Pulmonary lymph node (tissue), 1 donor: ENCODE results near the genes EPS8L1, GARIN5B, ISOC2 and ZNF579.

DNA sequence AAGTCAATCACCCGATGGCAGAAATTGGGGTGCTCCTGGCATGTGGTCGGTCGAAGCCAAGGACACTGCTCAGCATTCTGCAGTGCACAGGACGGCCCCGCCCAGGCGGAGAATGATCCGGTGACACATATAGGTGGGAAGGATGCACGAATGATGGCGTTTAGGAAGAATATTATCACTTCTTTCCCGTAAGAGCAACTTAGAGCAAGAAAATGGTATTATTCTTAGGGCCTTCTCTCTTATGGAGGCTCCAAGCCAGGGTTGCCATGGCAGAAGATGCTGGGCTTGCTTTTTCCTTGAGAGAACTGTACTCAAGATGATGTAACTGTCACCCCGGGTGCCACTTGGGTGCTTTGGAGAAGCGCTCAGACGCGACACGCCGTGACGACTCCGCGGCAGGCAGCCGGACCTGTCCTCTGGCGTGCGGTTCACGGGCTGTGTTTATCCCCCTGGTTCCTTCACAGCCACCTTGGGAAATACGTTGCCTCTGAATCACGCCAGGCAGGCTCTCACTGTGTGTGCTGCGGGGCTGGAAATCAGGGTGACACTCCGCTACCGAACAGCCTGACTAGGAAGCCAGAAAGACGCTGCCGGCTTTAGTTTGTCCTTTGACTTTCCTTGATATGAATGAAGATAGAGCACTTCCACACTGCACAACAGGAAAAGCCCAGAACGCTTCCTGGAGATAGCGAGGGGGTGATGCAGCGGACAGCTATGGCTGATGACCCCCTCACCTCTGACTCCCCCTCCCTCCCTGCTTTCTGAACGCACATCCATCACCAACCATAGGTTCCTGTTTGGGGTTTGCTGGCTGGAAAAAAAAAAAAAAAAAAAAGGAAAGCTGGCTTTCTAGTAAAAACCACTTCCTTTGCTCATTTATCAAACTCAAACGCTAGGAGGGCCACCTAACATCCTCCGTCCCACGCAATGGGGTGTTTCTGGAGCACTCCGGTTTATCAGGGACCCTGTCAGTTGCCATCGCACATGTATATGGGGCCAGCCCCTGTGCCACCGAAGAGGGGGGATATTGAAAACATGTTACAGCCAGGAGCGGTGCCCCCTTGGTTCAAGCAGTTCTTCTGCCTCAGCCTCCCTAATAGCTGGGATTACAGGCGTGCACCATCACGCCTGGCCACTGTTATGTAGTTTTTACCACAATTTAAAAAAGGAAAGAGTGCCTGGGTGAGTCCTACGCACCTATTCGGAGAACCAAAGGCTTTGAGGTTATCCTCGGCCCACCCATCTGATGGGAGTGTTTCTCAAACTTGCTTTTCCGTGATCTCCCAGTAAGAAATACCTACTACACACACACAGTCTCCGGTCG lies 3.7 kb upstream of the GP6 start:
- PRO-cap = no peak

DNA sequence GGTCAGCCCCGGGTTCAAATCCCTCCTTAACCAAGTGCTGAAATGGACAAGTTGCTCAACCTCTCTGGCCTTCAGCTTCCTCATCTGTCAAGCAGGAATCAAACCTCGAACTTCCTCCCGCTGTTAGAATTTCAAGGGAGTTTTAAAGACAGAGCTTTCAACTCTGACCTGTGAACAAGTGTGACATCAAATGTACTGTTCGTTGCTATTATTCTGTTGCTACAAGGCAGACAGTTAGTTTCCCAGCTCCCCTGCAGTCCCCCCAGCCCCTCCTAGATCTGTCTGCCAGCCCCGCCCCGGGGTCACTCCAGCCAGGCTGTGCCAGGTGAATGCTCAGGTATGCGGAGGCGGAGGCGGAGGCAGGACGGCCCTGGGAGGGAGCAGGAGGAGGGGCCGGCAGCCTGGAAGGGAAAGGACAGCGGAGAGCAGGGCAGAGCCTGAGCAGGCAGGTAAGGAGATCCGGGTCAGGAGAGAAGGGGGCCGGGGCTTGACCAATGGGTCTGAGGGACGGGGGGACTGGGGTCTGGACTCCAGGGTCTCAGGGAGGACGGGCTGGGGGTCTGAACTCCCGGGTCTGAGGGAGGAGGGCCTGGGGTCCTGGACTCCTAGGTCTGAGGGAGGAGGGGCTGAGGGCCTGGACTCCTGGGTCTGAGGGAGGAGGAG lies at the start of gene EPS8L1:
Gene EPS8L1, plus strand, starts transcription at position 399 of the 663 bp plus-strand sequence.
- PRO-cap = no peak

- PRO-cap = no peak
Measured at GRCh38 chr19:55086158-55086593, 10.5 kb downstream of the EPS8L1 start.

DNA sequence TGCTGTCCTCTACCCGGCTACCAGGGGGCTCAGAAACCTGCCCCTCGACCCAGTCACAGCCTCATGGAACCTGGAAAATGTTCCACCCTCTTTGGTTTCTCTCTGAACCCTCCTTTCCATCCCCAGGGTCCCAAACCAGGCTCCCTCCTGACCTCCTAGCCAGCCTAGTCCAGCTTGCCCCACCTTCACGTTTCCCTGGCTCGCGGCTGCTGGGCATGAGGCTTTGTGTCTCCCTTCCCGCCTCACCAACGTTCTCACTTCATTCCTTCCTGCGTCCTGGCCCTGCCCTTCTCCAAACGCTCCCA lies 12.2 kb downstream of the EPS8L1 start:
- PRO-cap = no peak

DNA sequence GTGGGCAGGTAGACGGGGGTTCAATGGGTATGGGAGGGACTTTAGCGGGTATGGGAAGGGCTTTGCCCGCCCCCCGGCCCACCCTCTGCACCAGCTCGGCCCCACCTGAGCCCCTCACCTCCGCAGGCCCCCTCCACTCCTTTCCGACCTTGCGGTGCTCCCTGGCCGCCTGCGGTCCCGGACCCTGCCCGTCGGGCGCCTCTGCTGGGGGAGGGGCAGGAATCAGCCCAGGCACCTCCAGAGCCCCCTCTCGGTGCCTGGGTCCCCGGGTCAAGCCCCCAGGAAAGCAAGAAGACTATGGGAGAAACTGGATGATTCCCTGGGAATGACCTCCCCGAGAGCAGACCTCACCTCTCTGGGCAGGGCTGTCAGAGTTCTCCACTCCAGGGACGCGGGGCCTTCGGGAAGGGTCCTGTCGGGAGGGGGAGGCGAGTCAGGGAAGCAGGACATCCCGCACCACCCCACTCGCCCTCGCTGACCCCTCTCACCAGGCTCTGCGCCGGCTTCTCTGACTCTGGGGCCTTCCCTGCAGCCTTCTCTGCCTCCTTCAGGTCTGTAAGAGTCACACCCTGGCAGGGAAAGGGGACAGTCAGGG lies 17.1 kb downstream of the EPS8L1 start:
- PRO-cap = no peak

DNA sequence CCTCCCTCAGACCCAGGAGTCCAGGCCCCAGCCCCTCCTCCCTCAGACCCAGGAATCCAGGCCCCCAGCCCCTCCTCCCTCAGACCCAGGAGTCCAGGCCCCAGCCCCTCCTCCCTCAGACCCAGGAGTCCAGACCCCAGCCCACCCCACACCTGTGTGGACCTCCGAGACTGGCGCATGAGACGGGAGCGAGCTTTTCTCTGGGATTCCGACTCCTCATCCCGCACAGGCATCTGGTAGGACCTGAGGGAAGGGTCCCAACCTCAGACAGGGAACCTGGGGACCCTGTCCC lies 18.5 kb downstream of the EPS8L1 start:
- PRO-cap = no peak

GRCh38 chr19:55159645-55160301 lies 2.2 kb upstream of the TNNI3 start:
- PRO-cap = no peak

DNA sequence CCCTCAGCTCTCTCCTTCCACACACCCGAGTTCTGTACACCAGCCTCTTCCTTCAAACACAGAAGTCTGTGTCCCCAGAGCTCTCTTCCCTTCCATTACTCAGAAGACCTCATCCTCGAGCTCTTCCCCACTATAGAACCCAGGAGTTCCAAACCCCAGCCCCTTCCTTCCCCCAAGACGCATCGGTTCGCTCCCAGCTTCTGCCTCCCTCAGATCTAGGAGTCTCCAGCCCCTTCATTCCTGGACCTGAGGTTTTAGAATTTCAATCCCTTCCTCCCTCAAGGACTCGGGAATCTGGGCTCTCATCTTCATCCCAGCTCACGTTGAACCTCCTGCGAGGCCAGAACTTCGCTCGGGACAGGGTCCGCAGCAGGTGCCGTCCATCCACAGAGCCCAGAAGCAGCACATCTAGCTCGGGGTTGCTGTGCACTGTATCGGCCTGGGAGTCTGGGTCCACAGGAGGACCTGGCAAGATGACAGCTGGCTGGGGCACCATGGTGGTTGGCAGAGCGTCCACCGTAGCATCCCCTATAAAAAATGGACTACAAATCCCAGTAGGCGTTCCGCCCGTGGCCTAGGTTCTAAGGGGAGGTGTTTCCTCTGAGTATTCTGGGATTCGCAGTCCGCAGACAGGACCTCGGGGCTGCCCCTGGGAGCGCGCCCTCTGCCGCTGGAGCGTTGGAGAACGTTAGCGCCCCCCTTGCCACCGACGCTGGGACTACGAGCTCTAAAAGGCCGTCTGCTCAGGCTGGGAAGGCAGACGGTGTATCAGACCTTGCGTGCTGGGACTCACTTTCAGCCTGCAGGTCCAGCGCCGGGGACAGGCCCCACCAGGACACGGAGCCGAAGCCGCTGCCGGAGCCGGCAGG lies 643 bp downstream of the DNAAF3 start:
- PRO-cap = no peak

- PRO-cap = no peak
Measured at GRCh38 chr19:55227942-55228292, 646 bp downstream of the TMEM86B start.

GRCh38 chr19:55258254-55258820 lies 480 bp downstream of the PPP6R1 start:
- PRO-cap = bidirectional peak, plus-strand start at chr19:55258632, minus-strand start at chr19:55258499

GRCh38 chr19:55308282-55308888 lies 16.8 kb downstream of the TMEM150B start:
- PRO-cap = unidirectional peak, plus-strand start at chr19:55308510

DNA sequence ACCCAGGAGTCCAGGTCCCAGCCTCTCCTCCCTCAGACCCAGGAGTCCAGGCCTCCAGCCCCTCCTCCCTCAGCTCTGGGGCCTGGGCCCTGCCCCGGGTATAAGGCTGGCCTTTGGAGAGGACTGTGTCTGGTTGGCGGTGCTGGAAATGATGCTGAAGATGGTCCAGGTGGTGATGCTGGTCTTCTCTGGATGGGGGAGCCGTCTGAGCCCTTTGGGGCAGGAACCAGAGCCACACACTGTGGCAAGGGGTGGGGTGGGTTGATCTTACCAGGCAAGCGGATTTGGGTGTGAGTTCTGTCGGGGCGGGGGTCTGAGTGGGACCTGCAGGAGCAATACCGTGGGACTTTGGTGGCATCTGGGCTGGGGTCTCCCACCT lies 2.5 kb downstream of the GARIN5B start:
- PRO-cap = unidirectional peak, plus-strand start at position 130 of the sequence

DNA sequence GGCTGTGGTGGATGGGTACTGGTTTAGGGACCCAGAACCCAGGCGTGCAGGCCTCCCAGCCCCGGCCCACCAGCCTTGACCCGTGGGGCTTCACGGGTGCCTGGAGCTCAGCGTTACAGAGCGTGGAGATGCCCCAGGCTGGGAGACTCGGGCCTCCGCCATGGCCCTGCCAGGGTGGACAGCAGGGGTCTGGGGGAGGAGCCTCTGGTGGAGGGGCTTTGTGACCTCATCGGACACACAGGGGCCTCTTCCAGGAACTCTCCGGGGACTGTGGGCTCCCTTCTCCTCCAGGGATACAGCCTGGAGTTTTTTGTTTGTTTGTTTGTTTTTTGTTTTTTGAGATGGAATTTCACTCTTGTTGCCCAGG lies at the start of gene GARIN5B:
Gene GARIN5B, minus strand, starts transcription at position 191 of the 367 bp plus-strand sequence.
- PRO-cap = no peak

GRCh38 chr19:55369927-55370347 lies 326 bp downstream of the IL11 start:
- PRO-cap = no peak

- PRO-cap = no peak
Measured at GRCh38 chr19:55387538-55388161, 1.9 kb downstream of the RPL28 start.

GRCh38 chr19:55400056-55401151 lies 7.2 kb downstream of the UBE2S start:
- PRO-cap = no peak

- PRO-cap = unidirectional peak, minus-strand start at chr19:55461610; bidirectional peak, plus-strand start at chr19:55462012, minus-strand start at chr19:55461744
Measured at GRCh38 chr19:55461525-55461902, at the start of gene ISOC2. Gene ISOC2, minus strand, starts transcription at chr19:55461642.

DNA sequence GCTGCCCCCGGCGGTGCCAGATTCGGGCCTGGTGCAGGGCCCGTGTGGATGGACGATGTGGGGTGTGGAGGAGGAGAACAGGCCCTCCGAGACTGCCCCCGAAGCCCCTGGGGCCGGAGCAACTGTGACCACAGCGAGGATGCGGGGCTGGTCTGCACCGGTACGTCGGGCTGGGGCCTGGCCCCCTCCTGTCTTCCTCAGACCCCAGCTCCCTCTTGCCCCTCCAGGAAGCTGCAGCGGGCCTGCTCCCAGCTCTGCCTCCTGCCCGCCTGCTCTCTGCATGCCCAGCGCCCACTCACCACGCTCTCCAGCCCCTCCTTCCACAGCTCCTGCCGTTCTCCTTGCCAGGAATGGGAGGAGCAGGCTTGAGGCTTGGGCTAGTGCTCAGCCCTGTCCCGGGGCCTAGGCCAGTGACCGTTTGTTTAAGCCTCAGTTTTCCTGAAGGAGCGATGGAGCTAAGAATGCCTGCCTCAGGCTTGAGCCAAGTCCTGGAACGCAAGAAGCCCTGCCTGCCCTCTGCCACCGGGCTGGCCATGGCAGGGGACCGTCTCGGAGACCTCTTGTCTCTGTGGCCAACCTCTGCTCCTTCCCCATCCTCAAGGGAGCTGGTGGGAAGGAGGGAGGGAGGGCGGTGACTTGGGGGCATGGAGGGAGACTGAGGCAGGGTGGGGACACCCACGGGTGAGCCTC lies 2.8 kb downstream of the SSC5D start:
- PRO-cap = no peak

DNA sequence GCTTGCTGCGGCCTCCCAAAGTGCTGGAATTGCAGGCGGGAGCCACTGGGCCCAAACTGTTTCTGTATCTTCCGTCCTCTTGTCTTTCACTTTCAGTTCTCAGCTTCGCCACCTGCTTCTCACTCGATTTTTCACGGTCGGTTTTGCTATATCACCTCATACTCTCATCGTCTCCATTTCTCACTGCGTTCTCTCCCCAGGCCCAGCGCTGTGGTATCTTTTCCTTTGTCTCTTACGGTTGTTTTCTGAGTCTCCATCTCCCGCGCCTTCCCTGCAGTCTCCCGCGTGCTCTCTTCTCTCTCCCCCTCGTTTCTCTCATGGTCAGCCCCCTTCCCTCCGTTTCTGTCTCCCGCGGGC lies 14.9 kb downstream of the SSC5D start:
- PRO-cap = no peak

- PRO-cap = bidirectional peak, plus-strand start at chr19:55580987, minus-strand start at chr19:55580845
Measured at GRCh38 chr19:55580687-55581328, at the start of gene ZNF579. Gene ZNF579, minus strand, starts transcription at chr19:55580848.